Melanocyte of skin (primary cell): ENCODE measurements around the gene MDM1.

GRCh38 chr12:62933822-62934222, 1.1 kb downstream of the PPM1H start:
- CAGE, long polyA plus RNA, 2 experiments, result no peak in any of the 2 experiments

DNA sequence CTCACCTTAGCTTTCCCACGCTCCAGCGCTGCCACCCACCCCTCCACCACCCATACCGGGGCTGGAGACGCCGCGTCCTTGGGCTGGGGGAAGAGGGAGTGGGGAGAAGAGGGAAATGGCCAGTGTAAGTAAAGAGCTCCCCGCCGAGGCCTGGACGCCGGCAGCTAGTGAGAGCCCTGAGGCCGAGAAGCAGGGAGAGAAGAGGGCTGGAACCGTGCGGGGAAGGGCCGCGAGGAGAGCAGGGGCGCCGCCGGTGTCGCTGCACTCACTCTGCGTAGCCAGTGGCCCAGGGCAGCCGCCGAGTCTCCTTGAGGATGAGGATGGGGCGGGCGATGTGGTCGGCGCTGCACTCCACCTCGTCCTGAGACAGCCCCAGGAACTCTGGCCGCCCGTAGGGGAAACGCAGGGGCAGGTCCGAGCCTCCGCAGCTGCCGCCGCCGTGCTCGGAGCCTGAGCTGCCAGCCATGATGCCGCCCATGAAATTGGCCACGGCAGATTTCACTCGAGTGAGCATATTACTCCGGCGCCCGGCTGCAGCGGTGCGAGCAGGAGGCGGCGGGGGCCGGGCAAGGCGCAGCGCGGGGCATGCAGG, 631 bp downstream of the PPM1H start:
- CAGE, long polyA plus RNA, 2 experiments, result no peak in any of the 2 experiments

- CAGE, long polyA plus RNA, 2 experiments, result no peak in any of the 2 experiments
Measured at GRCh38 chr12:63150054-63150714, 817 bp downstream of the AVPR1A start.

DNA sequence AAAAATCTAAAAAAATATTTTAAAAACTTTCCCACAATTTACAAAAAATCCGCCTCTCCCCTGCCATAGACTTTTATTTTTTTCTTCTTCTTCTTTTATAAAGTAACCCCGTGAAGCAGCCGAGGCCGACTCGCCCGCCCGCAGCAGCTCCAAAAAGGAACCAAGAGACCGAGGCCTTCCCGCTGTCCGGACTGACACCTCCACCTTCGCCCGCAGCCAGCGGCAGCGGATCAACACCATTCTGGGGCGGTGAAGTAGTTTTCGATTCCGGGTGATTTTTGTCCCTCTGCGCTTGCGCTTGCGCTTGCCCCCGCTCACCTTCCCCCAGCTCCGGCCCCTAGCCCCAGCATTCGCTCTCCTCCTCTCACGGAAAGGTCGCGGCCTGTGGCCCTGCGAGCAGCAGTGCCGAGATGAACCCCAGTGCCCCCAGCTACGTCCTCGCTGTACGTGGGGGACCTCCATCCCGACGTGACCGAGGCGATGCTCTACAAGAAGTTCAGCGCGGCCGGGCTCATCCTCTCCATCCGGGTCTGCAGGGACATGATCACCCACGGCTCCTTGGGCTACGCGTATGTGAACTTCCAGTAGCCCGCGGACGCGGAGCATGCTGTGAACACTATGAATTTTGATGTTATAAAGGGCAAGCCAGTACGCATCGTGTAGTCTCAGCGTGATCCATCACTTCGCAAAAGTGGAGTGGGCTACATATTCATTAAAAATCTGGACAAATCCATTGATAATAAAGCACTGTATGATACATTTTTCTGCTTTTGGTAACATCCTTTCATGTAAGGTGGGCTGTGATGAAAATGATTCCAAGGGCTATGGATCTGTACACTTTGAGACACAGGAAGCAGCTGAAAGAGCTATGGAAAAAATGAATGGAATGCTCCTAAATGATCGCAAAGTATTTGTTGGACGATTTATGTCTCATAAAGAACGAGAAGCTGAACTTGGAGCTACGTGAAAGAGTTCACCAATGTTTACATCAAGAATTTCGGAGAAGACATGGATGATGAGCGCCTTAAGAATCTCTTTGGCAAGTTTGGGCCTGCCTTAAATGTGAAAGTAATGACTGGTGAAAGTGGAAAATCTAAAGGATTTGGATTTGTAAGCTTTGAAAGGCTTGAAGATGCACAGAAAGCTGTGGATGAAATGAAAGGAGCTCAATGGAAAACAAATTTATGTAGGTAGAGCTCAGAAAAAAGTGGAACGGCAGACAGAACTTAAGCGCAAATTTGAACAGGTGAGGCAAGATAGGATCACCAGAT, 22.5 kb upstream of the SRGAP1 start:
- CAGE, long polyA plus RNA, 2 experiments, result no peak in any of the 2 experiments

DNA sequence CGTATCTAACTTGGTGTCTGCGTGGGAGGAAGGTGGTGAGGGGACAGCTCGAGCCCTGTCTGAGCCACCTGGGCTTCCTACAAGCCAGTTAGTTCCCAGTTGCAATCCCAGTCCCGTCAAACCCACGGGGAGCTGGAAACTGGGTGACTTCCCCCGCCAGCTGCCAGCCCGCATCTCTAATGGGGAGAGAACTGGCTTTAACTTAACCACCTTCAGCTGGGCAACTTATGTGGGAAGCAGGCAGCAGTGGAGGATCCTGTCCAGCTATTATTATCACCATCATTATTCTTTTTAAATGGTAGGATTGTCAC, 404 bp downstream of the SRGAP1 start:
- CAGE, long polyA plus RNA, 2 experiments, result no peak in any of the 2 experiments

GRCh38 chr12:64389105-64389466, 1.5 kb downstream of the C12orf56 start:
- CAGE, long polyA plus RNA, 2 experiments, result no peak in any of the 2 experiments

- CAGE, long polyA plus RNA, 2 experiments, result no peak in any of the 2 experiments
Measured at GRCh38 chr12:64782187-64782748, 23.1 kb upstream of the GNS start.

DNA sequence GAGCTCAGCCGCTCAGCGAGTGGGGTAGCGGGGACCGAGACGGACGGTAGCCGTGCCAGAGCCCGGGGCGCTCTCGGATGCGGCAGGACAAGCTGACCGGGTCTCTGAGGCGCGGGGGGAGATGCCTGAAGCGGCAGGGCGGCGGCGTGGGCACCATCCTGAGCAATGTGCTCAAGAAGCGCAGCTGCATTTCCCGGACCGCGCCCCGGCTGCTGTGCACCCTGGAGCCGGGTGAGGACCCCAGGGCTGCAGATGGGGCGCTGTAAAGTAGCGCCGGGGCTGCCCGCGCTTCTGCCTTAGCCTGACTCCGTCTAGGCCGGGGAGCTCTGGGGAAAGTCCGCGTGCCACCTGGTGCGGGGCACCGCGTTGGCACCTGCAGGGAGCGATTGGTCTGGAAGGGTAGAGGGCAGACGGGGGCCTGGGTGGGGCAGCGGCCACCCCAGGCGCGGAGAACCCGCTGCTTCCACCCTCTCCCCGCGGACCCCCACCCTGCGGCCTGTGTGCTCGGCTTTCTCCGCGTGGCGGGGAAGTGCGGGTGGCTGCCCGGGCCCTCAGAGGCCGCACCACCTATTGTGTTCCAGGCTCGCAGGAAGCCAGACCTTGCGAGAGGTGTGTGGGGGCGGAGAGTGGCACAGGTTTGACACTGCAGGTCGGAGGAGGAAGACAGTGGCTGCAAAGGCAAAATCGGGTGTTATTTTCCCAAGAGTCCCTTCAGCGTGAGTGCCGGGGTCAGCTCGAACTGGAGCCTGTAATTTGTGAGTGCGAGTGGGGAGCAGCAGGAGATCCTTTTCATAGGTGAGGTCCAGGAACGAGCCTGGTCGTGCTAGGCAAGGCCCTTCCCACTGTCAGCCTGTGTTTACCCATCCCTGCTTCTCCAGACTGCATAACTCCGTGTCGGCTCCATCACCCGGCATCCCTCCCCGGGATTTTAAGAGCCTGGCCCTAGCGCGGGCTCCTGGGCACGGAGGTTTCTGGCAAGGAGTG, 648 bp downstream of the TBC1D30 start:
- CAGE, long polyA plus RNA, 2 experiments, result no peak in any of the 2 experiments

DNA sequence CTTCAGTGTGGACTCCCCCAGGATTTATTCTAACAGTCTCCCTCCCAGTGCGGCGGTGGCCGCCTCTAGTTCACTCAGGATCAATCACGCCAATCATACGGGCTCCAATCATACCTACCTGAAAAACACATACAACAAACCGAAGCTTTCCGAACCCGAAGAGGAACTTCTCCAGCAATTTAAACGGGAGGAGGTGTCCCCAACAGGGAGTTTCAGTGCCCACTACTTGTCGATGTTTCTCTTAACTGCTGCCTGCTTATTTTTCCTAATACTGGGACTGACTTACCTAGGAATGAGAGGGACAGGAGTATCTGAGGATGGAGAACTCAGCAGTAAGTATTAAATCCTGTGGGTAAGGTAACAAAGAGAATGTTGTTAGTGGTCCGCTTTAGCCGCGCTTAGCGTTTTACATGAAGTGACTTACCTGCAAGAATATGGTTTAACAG, 1.4 kb downstream of the LEMD3 start:
- CAGE, long polyA plus RNA, 2 experiments, result no peak in any of the 2 experiments

DNA sequence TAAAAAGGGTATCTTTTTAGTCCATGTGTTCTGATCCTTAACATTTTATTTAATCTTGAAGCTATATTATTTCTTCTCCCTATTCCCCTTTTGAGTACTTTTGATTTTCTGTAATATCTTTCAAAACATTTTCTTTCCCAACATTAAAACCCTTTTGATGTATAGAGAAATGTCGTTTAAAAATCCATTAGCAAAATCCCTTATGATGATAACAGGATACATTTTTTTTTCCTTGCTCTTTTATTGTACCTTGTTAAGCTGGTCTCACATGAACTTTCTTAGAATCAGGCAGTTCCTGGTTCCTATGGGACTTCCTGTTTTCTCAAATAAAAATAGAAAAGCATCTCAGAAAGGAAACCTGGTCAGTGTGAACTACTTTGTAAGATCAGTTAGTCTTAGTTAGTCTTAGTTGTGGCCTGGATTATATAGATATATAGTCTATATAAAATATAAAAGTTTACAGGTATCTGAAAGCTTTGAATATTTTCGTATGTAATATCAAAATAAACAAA, 40.2 kb downstream of the LEMD3 start:
- CAGE, long polyA plus RNA, 2 experiments, result no peak in any of the 2 experiments

DNA sequence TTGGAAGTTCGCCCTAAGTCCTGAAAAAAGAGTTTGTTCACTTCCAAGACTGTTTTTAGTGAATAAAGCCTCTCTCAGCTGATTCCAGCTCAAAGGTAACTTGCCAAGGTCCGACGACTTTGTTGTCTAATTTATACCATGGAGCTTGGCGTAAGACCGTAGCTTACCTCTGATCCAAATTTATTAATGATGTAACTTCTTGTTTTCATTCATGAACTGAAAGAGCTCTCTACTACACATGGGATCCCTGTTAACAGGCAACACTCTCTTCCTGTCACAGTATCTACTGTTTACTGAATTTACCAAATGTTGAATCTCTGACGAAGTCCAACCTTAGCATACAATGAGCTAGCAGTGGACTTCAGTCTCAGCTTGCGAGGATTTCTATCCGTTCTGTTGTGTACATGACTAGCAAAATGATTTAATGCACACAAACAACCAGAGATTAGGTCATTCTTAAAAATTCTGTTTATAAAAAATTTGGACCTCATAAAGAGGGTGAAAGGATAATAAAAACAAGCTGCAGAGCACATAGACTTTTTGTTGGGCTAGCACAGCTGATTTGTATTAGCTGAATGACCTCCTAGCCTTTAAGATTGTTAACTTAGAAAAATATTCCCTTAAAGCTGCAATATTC, 49.1 kb downstream of the MSRB3 start:
- CAGE, long polyA plus RNA, 2 experiments, result no peak in any of the 2 experiments

DNA sequence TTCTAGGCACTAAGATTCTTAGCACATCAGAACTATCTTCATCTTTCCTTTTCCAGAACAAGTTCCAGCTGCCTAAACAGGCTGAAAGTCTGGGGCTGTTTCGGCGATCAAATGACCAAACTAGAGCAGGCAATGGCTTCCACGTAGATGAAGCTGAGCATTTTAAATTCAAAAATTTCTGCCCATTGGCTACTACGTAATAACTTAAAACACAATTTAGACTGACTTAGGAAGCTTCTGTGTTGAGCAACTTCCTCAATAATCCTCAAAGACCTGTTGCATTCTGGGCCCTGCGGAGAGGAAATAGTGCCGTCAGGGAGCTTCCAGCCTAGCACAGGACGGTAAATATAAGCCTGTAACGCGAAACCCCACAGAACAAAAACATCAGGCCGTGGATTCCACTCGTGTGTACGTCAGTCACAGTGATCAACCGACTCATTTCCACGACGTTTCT, 705 bp downstream of the TMBIM4 start:
- CAGE, long polyA plus RNA, 2 experiments, result no peak in any of the 2 experiments

- CAGE, long polyA plus RNA, 2 experiments, result no peak in any of the 2 experiments
Measured at GRCh38 chr12:66190417-66191213, 1.6 kb downstream of the IRAK3 start.

DNA sequence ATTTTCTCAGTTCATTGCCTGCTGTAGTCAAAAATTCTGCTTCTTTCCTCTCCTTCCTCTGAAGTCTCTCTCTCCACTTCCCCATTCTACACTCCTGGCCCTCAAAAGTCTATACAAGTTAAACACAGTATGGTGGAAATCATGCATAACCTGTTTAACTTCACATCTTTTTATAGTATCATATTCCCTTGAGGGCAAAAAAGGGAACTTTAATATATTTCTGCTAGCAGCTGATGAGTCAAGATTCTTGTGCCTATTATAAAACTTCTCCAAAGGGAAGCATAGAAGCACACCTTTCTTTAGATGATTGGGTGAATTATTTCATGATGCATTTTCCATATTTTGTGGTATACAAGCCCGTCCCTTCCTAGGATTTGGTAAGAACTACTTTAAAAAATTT, 16.6 kb downstream of the GRIP1 start:
- CAGE, long polyA plus RNA, 2 experiments, result no peak in any of the 2 experiments

DNA sequence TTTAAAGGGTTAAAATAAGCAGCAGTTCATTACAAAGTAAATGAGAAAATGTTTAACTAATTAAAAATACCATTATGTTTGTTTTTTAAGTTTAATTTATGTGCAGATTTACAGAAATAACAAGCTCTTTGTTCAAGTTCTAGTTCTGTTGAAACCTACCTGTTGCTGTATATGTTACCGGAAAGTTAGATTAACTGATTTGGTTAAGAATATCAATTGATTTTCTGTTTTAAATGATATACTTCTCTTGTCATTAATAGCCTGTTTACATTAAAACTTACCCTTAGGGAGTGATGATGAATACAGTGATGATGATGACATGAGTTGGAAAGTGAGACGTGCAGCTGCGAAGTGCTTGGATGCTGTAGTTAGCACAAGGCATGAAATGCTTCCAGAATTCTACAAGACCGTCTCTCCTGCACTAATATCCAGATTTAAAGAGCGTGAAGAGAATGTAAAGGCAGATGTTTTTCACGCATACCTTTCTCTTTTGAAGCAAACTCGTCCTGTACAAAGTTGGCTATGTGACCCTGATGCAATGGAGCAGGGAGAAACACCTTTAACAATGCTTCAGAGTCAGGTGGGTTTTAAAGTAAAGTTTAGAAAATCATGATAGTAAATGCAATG, 33.0 kb downstream of the CAND1 start:
- CAGE, long polyA plus RNA, 2 experiments, result no peak in any of the 2 experiments

- CAGE, long polyA plus RNA, 2 experiments, result no peak in any of the 2 experiments
Measured at GRCh38 chr12:67990849-67991740, 168.4 kb downstream of the IFNG start.

DNA sequence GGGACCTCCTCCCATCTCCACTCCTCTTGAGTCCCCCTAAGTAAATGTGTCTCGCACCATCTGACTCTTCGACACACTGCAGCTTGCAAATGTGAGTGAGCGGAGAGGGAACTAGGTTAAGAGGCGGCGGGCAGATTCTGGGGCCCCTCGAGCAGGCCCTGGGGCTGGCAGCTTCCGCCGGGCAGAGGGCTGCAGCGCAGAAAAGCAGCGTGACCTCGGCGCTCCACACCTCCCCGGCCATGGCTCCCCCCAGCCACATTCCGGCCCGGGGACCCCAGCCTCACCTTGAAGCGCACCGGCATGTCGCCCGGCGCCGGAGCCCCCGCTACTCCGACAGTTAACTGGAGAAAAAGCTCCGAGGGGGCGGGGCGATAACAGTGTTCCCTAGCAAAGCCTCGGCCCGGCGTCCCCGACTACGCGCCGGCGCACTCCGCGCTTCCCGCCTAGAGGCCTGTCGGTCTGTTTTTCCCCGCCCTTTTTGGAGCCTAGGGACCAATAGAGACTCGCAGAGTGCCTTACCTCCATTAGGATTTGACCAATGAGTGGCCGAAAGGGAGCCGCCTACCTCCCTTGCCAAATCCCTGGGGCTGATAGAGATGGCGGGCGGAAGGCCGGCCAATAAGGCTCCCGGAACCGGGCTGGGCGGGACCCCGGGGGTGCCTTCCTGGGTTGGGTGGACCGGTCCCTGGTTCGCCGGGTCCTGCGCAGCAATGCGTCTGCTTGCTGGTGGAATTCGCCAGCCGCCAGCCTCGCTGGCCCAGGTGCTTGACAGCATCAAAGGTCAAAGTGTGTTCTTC, at the start of gene MDM1:
Gene MDM1 (minus strand): TSS at position 419 of the 797 bp plus-strand sequence.
- CAGE, long polyA plus RNA, 2 experiments, result no peak in any of the 2 experiments

GRCh38 chr12:68364729-68365961, 33.0 kb upstream of the MDM1 start:
- CAGE, long polyA plus RNA, 2 experiments, result no peak in any of the 2 experiments

- CAGE, long polyA plus RNA, 2 experiments, result no peak in any of the 2 experiments
Measured at GRCh38 chr12:68374090-68374664, 42.0 kb upstream of the MDM1 start.

DNA sequence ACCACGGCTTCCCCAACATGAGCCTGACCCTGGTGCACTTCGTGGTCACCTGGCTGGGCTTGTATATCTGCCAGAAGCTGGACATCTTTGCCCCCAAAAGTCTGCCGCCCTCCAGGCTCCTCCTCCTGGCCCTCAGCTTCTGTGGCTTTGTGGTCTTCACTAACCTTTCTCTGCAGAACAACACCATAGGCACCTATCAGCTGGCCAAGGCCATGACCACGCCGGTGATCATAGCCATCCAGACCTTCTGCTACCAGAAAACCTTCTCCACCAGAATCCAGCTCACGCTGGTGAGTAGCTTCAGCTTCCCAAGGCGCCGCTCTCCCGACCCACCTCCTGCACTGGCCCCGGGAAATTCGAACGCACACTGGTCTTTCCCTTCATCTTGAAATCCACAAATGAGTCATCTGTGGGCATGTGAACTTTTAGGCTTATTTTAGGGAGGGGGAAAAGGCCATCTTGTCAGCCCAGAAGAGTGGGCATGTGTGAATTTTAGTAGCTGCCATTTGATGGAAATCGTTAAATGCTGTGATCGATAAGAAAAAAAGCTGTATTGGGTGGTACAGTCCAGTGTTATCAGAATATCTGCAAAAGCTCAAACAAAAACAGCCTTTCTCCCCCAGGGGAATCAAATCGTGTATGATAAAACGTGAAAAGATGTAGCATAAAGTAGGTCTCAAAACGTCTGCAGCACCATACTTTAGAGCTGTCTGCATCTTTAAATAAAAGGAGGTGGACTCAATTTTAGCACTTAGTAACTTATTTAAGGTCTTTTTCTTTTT, 705 bp downstream of the SLC35E3 start:
- CAGE, long polyA plus RNA, 2 experiments, result no peak in any of the 2 experiments